Jurkat, Clone E6-1 (cell line): ENCODE measurements around a stretch of chr10.

DNA sequence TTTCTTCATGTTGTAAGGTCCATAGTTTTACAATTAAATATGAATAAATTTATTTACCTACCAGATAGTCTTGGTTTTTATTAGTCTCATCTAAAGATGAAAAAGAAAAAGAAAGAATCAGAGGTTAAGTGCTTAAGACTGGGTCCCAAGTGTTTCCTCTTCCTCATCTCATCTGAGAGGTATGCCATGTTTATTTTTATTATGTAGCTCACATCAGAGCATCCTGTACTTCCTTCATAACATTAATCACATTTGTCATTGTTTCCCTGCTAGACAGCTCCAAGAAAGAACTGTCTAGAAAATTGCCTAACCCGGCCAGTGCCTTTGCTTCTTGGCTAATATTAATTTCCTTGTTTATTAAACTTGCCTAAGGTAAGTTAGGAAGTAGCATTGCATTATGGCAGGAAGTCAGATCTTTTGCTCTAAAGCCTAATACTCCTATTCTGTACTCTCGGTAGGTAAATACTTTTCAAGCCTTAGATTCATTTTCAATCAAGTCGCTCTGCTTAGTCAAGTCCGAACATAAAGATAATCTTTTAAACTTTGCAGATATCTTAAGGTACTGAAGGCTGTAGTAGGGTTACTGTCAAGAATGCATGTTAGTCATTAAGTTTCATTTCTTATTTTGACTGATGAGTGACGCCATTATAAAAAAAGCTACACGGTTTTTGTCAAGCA lies 47.3 kb downstream of the ZMYND11 start:
- RRBS, result no CpG with 5 or more reads among the region's 6 CpGs

GRCh38 chr10:314417-314928 lies 179.2 kb downstream of the ZMYND11 start:
- RRBS, result no CpG with 5 or more reads among the region's 14 CpGs

DNA sequence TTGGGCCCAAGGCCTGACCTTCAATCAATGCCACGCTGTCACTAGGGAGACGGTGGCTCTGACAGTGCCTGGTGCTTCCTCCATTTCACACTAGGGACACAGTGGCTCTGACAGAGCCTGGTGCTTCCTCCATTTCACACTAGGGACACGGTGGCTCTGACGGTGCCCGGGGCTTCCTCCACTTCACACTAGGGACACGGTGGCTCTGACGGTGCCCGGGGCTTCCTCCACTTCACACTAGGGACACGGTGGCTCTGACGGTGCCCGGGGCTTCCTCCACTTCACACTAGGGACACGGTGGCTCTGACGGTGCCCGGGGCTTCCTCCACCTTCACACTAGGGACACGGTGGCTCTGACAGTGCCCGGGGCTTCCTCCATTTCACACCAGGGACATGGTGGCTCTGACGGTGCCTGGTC lies 200.0 kb downstream of the DIP2C start:
- RRBS, result no CpG with 5 or more reads among the region's 17 CpGs

- RRBS, result no CpG with 5 or more reads among the region's 21 CpGs
Observed at GRCh38 chr10:513257-513819, 176.1 kb downstream of the DIP2C start.

- RRBS, result no CpG with 5 or more reads among the region's 19 CpGs
Observed at GRCh38 chr10:526751-527410, 162.6 kb downstream of the DIP2C start.

- RRBS, result no CpG with 5 or more reads among the region's 16 CpGs
Observed at GRCh38 chr10:624508-624909, 65.0 kb downstream of the DIP2C start.

- RRBS, result 83% methylated on average over 5 of the region's 29 CpGs
Observed at GRCh38 chr10:649648-650485, 39.6 kb downstream of the DIP2C start.

GRCh38 chr10:655342-655857 lies 34.1 kb downstream of the DIP2C start:
- RRBS, result no CpG with 5 or more reads among the region's 7 CpGs

- RRBS, result no CpG with 5 or more reads among the region's 7 CpGs
Observed at GRCh38 chr10:803419-803702, 113.9 kb upstream of the DIP2C start.

- RRBS, result 100% methylated on average over 1 of the region's 40 CpGs
Observed at GRCh38 chr10:809378-810564, 120.3 kb upstream of the DIP2C start.

DNA sequence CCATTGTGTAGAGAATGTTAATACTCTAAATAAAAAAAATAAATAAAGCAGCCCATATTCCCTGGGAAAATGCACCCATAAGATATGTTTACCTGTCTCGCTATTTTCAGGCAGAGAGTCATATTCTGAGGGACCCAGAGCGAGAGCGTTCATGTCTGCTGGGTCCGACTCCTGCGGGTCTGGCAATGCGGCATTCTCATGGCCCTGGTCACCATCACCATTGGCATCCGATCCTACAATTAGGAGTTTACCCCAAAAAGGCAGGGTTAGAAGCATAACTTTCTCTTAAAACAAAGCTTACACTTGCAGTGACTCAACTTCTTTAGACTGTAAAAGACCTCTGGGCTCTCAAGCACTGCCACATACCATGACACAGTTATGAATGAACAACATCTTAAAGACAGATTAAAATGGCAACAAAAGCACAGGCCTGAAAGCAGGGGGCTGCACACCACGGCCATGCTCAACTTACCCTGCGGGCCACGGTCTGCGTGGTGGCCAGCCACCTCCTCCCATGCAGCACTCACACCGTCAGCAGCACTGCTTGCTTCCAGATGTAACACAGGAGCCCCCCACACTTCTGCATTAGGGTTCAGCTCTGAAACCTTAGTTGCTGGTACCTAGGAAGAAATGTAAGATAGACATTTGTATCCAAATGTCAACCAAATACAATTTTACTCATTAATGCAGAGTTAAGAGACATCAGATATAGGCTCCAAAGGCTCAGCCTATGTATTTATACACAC lies 67.7 kb downstream of the LARP4B start:
- RRBS, result no CpG with 5 or more reads among the region's 12 CpGs

DNA sequence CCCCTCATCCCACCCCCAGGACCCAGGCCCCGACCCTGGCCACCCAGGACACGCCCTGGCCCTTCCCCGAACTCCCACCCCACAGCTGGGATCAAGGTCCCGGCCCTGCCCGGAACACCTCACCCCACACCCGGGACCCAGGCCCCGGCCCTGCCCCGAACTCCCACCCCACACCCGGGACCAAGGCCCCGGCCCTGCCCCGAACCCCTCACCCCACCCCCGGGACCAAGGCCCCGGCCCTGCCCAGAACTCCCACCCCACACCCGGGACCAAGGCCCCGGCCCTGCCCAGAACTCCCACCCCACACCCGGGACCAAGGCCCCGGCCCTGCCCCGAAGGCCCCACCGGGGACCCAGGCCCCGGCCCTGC lies 668 bp upstream of the LARP4B start:
- RRBS, result no CpG with 5 or more reads among the region's 20 CpGs

DNA sequence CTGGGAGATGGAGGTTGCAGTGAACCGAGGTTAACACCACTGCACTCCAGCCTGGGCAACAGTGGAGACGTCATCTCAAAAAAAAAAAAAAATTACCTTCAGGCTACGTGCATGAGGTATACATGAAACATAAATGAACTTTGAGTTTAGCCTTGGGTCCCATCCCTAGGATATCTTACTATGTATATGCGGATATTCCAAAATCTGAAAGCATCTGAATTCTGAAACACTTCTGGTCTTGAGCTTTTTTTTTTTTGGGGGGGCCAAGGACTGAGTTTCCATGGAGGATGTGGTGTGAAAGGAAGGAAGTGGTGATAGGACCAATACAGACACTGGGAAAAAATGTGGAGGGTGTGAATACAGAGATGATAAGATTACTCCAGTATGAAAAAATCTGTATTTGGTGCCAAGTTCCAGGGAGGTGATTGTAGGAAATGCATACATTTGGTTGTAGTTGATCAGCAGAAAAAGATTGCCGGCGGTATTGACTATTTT lies 5.6 kb downstream of the WDR37 start:
- RRBS, result no CpG with 5 or more reads among the region's 6 CpGs

GRCh38 chr10:1074157-1075002 lies 18.2 kb downstream of the WDR37 start:
- RRBS, result no CpG with 5 or more reads among the region's 37 CpGs

GRCh38 chr10:1110166-1110567 lies 54.0 kb downstream of the WDR37 start:
- RRBS, result no CpG with 5 or more reads among the region's 17 CpGs

DNA sequence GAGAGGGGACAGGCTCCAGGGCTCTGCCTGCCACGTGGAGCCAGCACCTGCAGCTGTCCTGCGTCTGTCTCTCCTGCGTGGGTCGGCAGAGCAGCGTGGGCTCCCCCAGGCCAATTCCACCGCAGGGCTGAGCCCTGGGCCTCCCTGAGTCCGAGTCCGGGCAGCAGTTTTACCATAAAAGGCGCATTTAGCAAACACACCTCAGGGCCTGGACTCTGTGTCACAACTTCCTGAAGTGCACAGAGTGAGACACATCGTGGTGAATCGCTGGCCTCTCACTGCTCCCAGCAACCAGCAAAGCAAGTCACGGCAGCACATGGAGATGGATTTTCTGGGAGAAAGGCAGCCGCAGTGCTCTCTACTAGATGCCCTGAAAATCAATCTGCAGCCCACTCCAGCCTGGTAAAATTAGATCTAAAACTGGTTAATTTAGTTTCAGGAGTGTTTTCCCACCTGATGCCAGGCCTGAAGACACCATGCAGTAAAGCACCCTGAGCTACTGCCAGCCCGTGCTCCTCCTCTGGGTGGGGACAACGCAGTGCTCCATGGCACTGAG lies 337.1 kb downstream of the ADARB2 start:
- RRBS, result no CpG with 5 or more reads among the region's 15 CpGs

- RRBS, result 0% methylated on average over 2 of the region's 28 CpGs
Observed at GRCh38 chr10:1420427-1421403, 316.6 kb downstream of the ADARB2 start.

GRCh38 chr10:1549402-1549812 lies 187.9 kb downstream of the ADARB2 start:
- RRBS, result no CpG with 5 or more reads among the region's 14 CpGs

GRCh38 chr10:2873306-2873505 lies 194.1 kb upstream of the PFKP start:
- RRBS, result no CpG with 5 or more reads among the region's 4 CpGs

DNA sequence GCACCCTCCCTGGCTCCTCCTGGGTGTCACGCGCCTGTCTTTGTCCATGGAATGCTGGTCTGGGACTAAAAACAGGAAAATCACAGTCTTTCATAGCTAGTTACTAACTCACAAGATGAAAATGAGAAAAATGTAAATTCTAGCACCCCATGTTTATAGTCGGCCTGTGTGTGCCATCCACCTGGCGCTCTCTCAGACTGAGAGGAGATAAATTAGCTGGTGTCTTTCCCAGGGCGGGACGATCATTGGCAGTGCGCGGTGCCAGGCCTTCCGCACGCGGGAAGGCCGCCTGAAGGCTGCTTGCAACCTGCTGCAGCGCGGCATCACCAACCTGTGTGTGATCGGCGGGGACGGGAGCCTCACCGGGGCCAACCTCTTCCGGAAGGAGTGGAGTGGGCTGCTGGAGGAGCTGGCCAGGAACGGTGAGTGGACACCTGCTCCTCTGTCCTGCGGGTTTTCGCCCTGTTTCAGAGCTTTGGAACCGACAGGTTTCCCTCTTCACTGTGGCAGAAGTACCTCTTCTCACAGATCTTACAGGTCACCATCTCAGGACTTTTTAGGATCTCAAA lies 33.9 kb downstream of the PFKP start:
- RRBS, result no CpG with 5 or more reads among the region's 23 CpGs